ENCODE measurements around the gene OIP5.

DNA sequence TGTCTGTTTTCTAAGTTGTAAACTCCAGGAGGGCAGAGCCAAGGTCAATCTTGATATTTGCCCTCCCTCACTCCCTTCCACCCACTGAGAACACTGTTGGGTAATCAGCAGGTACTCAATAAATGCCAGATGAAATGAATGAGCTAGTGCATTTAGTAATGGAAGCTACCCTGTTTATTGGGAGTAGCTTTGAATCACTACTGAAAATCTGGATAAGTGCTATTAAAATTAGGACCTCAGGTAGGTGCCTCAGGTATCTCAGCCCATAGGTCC, 311 bp upstream of the KNSTRN start:
- PRO-cap = no peak

DNA sequence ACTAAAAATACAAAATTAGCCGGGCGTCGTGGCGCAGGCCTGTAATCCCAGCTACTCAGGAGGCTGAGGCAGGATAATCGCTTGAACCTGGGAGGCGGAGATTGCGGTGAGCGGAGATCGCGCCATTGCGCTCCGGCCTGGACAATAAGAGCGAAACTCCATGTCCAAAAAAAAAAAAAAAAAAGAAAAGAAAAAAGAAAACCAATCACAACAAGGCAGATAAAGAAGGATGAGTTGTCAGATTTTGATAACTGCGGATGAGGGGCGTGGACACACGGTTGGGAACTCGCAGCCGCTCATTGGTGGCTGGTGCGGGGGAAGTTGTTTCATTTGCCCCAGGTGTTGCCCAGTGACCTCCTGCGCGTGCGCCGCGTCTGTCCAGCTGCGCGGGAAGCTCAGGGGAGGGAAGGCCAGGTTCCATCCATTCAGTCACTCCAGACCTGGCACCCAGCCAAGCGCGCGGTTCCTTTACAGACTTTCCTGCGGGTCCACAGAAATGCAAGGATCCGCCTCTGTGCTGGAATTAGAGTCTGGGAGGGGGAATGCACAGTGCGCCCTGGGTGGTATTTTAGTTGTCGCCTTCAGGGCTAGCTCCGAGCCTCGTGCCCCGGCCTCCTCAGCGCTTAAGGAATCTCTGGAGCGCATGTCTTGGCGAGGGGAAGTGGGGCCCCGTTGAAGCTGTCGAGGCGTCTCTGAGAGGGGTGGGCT, 769 bp upstream of the GCHFR start:
- PRO-cap = unidirectional peak, plus-strand start at position 381 of the sequence

DNA sequence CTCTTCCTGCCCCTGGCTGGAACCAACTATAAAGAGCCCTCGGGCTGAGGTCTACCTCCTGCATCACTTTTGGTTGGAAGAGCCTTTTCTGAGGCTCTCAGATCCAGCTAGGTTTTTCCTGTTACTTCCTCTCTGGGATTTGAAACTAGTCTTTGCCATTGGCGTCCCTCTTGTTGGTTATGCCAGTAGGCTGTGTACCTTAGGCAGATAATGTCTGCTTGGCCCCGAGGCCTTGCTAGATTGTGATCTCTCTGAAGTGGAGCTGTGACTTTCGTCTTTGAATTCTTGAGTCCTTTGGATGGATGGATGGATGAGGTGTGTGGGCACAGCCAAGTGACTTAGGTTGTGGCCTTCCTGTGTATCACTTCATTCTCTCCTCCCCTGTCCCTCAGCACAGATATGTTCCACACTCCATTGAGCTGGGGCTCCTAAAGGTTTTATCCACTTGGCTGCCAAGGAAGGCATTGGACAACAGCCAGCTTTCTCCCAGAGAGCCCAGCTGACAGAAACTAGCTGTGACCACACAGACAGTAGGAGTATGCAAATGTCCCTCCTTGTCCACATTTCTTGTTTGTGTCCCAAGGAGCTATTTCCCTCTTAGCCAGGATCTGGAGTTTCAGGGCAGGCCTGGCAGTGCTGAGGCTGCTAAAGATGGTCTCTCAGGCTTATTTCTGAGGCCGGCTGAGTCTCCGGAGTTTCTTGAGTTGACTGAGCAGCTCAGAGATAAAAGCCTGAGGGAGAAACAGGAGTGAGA, 7.9 kb upstream of the DNAJC17 start:
- PRO-cap = no peak

- PRO-cap = no peak
Measured at GRCh38 chr15:40844570-40845125, 800 bp downstream of the SPINT1 start.

GRCh38 chr15:40855725-40856155, 11.9 kb downstream of the SPINT1 start:
- PRO-cap = no peak

DNA sequence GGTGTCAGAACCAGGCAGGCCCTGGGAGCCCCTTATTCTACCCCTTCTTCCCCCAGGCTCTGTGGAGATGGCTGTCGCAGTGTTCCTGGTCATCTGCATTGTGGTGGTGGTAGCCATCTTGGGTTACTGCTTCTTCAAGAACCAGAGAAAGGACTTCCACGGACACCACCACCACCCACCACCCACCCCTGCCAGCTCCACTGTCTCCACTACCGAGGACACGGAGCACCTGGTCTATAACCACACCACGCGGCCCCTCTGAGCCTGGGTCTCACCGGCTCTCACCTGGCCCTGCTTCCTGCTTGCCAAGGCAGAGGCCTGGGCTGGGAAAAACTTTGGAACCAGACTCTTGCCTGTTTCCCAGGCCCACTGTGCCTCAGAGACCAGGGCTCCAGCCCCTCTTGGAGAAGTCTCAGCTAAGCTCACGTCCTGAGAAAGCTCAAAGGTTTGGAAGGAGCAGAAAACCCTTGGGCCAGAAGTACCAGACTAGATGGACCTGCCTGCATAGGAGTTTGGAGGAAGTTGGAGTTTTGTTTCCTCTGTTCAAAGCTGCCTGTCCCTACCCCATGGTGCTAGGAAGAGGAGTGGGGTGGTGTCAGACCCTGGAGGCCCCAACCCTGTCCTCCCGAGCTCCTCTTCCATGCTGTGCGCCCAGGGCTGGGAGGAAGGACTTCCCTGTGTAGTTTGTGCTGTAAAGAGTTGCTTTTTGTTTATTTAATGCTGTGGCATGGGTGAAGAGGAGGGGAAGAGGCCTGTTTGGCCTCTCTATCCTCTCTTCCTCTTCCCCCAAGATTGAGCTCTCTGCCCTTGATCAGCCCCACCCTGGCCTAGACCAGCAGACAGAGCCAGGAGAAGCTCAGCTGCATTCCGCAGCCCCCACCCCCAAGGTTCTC, 13.1 kb downstream of the SPINT1 start:
- PRO-cap = no peak

- PRO-cap = no peak
Measured at GRCh38 chr15:40871721-40872308, 2.2 kb downstream of the RHOV start.

- PRO-cap = no peak
Measured at GRCh38 chr15:40906950-40907403, 12.7 kb downstream of the VPS18 start.

DNA sequence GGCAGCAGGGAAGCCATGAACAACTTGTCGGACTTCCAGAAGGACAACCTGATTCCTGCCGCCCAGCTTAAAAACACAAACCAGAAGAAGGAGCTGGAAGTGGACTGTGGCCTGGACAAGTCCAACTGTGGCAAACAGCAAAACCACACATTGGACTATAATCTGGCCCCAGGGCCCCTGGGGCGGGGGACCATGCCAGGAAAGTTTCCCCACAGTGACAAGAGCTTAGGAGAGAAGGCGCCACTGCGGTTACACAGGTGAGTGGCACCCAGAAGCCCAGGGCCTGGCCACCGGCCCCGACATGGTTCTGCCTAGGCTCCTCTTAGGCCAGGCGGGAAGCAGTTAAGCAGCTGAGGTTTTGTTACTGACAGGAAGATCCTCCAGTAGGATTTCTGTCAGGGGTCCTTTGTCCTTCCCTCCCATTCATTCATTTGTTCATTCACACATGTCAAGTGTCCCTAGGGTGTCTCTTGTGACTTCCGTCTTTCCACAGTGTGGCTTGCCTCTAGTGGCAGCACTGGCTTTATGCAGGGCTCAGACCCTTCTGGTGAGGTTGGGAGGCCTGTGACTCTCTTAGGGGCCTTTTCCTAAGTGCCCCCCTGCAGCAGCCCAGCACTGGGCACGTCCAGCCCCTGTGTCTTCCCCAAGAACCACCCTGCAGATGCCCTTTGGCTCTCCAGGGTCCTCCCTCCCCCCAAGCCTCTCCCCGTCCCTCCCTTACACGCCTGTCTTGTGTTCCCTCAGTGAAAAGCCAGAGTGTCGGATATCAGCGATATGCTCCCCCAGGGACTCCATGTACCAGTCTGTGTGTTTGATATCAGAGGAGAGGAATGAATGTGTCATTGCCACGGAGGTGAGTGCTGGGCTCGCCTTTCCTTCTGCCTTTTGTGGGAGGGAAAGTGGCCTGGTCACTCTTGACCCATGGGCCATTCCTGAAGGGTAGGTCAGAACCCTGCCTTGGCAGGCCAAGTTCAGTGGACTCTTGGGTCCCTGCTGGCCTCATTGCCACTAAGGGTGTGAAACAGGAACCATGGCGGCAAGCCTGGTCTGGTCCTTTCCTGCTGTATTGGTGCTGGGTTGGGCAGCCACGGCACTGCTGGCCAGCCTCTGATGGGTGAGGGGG, 7.9 kb downstream of the DLL4 start:
- PRO-cap = no peak

- PRO-cap = no peak
Measured at GRCh38 chr15:40937844-40938632, 8.9 kb downstream of the DLL4 start.

DNA sequence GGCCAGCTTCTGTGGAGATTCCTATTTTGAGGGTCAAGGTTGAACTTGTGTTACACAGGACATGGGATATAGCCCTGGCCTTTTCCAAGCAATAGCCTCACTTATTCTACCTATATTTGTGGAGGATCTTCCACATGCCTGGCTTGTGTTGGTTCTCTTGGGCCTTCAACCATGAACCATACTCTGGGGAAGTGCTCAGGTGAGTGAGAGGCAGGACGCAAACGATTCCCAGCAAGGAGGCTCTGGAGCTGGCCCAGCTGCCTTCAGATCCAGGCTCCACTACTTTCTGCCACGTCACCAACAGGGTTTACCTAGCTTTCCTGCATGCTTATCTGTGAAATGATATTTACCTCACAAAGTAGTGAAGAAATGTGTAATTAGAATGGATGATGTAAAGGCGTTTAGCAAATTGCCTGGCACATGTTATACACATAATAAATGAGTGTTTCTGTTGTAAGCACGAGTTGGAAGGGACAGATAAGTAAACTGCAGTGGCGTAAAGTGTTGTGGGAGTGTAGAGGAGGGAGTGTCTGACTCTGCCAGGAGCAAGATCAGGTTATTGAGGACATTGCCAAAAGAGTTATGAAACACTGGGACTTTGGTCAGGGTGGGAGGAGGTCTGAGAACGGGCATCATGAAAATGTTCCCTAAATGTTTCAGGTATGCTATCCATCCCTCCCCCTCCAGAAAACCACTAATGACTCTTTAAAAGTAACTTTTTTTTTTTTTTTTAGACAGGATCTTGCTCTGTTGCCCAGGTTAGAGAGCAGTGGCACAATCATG, 3.5 kb upstream of the CHAC1 start:
- PRO-cap = no peak

GRCh38 chr15:40953645-40954804, 754 bp downstream of the CHAC1 start:
- PRO-cap = no peak

DNA sequence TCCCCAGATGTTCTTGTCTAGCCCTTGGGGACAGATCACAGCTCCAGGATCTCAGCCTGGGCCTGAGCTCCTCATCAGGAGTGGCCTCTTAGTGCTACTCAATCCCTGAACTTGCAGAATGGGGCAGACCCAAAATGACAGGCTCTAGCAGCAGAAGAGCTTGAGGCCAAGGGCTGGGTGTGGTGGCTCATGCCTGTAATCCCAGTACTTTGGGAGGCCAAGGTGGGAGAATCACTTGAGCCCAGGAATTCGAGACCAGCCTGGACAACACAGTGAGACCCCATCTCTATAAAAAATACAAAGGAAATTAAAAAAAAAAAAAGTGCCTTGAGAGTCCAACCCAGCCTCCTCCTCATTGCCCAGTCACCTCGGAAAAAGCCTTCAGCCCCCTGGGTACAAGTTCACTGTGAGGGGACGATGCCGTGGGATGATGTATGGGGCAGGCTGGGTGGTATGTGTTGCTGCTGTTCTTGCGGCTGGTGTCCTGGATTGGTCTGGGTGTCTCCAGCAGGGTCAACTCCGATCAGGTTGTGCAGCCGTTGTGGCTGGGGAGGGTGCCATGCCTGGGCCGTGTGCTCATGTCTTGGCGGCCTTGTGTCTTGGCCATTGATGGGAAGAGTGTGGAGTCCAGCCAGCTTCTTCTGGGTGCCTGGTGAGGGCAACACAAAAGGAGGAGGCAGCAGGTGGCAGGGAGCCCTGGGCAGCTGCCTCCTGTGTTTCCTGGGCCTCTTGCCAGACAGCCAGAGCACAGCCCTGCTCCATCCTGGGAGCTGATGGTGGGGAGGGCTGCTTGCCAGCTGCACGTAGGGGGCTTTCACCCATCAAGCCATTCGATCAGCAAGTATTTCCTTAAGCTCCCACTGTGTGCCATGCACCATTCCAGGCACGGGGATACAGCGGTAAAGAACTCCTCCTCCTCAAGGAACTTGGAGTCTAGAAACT, 4.1 kb downstream of the CHAC1 start:
- PRO-cap = no peak

- PRO-cap = no peak
Measured at GRCh38 chr15:41071654-41072226, 44.3 kb downstream of the INO80 start.

GRCh38 chr15:41087312-41088077, 28.6 kb downstream of the INO80 start:
- PRO-cap = no peak

GRCh38 chr15:41117212-41117612, 1.1 kb upstream of the INO80 start:
- PRO-cap = no peak

DNA sequence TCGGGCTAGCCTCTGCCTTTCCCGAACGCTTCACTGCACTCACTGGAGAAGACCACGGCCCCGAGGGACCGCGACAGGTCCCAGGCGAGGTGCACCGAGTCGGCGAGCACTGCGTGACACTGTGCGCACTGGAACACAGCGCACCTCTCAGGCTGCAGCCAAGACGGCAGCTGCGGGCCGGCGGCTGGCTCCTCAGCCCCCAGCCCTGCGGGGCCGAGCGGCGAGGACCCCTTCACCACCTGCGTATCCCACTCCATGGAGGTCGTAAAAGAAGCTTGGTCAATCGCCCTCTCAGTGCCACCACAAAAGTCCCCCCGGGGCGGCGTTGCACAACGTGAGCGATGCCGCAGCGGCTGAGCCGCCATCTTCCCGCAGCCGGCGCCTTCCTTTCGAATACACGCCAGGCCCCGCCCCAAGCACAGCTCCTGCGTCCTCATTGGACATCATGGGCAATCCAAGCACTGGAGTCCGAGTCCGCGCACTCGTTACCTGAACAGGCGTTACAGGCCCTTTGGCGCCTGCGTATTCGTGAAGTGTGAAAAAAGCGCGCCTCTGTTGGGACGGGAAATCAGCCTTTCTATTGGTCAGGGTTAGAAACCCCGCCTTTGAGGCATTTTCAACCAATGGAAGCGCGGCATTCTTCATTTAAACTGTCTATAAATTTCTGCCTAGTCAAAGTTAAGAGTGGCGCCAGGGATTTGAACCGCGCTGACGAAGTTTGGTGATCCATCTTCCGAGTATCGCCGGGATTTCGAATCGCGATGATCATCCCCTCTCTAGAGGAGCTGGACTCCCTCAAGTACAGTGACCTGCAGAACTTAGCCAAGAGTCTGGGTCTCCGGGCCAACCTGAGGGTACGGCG, at the start of gene OIP5:
TSS of gene OIP5 (minus strand) at position 395 of the 862 bp plus-strand sequence.
- PRO-cap = bidirectional peak, plus-strand start at position 687 of the sequence, minus-strand start at position 388 of the sequence

DNA sequence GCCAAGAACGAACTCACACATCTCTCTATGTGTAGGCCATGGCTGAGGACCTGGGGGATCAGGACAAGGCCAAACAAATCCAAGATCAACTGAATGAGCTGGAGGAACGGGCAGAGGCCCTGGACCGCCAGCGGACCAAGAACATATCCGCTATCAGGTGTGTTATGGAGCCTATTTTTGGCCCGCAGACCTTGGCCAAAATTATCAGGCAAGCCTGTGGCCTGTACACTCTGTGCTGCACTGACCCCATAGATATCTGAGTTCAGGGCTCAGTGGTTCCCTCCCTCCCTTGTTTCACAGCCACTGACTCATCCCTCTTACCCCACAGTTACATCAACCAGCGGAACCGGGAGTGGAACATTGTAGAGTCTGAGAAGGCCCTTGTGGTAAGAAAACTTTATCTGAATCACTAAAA, 16.5 kb upstream of the ITPKA start:
- PRO-cap = no peak

DNA sequence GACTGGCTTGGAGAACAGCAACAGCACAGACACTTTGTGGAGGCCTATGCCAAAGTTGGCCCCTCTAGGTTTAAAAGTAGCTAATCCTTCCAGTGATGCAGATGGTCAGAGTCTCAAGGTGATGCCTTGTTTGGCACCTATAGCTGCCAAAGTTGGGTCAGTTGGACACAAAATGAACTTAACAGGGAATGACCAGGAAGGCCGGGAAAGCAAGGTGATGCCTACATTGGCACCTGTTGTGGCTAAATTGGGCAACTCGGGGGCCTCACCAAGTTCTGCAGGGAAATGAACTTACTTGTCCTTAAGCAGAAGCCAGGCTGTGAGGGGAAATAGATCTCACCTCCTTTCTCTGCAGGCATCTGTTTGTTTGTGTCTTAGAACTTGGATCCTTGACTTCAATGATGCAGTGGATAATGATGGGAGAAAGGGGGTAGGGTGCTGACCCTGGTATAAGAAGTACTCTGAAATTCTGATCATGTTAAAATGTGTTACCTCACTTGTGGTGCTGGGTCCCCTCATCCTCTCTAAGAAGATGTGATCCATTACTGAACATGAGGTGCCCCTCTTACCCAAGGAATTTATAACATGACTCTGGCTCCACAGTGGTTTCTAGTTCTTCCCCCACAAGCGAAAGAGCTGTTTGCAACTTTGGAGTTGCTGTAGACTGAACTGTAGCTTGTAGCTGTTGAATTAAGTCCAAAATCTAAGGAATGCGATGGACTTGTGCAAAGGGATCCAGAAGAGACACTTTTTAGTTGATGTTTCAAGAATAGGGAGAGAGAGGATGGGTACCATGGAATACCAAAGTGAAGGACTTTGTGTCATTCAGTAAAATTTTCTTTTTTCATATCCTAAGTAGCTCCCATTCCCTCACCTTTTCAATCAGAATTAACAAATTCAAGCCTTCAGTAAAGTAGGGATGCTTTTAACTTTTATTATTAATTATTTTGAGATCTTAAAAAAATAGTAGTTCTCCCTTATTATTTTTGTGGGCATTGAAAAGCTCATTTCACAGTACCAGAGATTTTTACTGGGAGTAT, 7.0 kb upstream of the MAPKBP1 start:
- PRO-cap = no peak

- PRO-cap = no peak
Measured at GRCh38 chr15:41837009-41837643, 1.5 kb upstream of the PLA2G4B start.

All from ureter (tissue), 1 donor.